Metastatic Pancreatic Carcinoma in the Ovary (tissue), 1 donor: ENCODE measurements around the genes TTC1, CCNJL and SLU7.

GRCh38 chr5:159162737-159163705 lies 46.3 kb downstream of the RNF145 start:
- PRO-cap = no peak

DNA sequence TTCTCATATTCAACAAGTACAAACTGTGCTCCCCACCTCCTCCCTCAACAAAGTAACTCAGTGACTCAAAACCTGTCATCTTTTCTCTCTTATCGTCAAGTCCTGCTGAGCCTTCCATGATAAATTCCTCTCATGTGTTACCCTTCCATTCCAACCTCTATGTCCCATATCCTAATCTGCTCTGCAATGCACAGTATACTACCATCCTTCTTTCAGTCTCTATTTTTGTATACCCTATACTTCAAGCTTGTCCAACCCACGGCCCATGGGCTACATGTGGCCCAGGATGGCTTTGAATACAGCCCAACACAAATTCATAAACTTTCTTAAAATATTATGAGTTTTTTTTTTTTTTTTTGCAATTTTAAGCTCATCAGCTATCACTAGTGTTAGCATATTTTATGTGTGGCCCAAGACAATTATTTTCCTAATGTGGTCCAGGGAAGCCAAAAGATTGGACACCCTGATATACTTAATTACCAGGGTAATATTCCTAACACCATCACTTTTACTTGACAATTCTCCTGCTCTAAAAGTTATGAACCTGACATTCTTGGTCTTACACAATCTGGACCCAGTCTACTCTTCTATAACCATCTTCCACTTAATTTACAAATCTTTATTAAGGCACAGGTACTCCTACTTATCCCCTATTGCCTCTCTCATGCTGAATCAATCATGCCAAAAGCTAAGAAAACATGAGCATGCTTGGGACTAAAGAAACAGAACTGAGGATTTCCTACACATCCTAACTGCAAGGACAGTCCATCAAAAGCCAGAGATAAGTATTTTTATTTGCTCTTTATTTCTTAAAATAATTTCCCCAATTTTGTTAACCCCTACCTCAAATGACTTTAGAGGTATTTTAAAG lies 13.2 kb downstream of the RNF145 start:
- PRO-cap = no peak

GRCh38 chr5:159773019-159773799 lies 143.1 kb upstream of the ADRA1B start:
- PRO-cap = bidirectional peak, plus-strand start at chr5:159773325, minus-strand start at chr5:159773322; unidirectional peak, minus-strand start at chr5:159773395

- PRO-cap = no peak
Observed at GRCh38 chr5:159819988-159820595, 96.2 kb upstream of the ADRA1B start.

DNA sequence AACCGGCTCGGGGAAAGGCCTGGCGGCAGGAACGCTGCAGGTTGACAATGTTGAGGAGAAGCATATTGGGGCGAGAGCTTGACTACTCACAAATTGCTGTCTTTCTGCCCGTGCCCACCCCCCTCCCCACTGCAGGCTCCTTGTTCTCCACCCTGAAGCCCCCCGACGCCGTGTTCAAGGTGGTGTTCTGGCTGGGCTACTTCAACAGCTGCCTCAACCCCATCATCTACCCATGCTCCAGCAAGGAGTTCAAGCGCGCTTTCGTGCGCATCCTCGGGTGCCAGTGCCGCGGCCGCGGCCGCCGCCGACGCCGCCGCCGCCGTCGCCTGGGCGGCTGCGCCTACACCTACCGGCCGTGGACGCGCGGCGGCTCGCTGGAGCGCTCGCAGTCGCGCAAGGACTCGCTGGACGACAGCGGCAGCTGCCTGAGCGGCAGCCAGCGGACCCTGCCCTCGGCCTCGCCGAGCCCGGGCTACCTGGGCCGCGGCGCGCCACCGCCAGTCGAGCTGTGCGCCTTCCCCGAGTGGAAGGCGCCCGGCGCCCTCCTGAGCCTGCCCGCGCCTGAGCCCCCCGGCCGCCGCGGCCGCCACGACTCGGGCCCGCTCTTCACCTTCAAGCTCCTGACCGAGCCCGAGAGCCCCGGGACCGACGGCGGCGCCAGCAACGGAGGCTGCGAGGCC lies 37.1 kb upstream of the TTC1 start:
- PRO-cap = no peak

GRCh38 chr5:160008636-160009855 lies at the start of gene TTC1:
TTC1 (plus strand) TSS chr5:160009139.
- PRO-cap = unidirectional peak, plus-strand start at chr5:160009155

DNA sequence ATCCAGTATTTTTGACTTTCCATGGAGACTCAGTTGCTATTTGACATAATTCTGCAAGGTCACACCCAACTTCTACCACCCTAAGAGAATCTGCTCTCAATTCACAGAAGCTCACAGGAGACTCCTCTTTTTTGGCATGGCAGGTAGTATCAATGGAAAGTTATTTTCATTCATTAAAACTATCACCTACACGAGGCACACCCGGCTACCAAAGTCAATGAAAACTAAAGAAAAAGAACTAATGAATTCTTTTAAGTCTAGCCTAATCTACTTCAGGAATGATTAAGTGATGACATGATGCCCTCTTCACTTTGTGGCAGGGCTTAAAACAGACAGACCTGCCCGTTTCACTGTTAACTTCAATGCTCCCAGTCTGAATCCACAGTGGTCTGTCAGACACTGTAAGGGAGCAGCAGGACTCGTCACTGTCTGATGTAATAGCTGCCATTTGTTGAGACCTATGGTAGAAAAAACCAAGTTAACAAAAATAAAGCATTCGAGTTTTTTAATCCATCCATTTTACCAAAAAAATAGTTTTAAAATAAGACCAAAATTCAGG lies 38.9 kb downstream of the PWWP2A start:
- PRO-cap = no peak

- PRO-cap = no peak
Observed at GRCh38 chr5:160159888-160160854, 40.9 kb upstream of the PWWP2A start.

DNA sequence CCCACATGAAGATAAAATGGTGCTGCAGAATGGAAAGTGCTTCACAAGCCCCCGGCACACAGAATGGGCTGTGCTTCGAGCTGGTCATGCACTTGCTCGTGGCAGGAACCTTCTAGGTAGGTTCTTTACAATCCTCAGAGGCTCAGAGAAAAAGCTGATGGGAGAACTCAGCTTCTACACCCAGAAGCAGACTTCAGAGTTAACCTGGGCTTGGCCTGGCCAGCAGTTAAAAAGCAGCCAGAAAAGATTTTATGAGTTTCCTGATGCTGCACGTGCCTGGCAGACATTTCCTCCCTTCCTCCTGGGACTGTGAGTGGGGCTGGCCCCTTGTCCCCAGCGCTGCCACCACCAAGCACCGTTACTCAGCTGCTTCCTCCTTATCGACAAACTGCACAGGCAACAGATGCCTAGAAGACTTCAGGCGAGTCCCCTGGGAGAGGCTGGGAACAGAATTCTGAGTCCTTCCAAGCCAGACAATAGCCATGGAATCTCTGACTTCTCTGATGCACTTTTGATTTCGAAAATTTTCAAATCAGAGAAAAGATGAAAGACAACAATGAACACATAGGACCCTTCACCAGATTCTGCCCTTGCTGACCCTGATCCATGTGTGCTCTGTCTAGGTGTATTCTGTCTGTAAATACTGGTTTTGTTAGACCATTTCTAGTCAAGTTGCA lies 33.4 kb downstream of the FABP6 start:
- PRO-cap = no peak

DNA sequence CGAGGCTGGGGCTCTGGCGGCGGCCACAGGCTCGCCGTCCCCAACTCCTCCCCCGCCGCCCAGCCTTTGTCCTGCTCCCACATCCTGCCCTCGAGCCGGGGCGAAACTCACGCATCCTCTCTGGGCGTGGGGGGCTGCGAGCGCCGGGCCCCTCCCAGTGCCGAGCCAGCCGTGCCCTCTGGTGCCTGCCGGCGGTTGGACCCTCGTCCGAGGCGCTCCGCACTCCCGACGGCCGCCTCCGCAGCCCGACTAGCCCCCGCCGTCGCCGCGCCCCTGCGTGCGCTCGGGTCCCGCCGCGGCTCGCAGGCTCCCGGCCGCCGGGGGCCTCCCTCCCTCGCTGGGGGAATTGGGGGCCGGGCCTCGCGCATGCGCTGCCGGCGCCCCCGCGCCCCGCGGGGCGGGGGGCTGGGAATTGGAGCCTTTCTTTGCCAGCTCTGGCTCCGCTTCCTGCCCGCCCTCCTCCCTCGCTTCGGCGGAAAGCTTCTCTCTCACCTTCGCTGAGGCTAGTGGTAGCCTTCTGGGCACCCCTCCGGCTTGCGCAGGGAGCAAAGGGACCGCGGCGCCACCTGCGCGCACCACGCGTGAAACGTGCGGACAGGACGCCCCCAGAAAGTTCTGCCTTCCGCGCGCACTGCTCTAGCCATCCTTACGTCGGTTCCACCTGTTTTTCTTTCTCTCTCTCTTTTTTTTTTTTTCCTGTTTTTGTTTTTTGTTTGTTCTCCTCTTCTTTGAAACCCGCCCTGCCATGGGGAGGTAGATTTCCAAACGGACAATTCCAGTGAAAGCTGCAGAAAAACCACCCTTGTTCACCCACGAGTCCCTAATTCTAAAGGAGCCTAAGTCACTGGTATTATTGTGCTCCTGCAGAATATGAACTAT lies at the start of gene CCNJL:
TSS of gene CCNJL (minus strand) at position 312 of the 879 bp plus-strand sequence.
- PRO-cap = bidirectional peak, plus-strand start at position 393 of the sequence, minus-strand start at position 302 of the sequence

DNA sequence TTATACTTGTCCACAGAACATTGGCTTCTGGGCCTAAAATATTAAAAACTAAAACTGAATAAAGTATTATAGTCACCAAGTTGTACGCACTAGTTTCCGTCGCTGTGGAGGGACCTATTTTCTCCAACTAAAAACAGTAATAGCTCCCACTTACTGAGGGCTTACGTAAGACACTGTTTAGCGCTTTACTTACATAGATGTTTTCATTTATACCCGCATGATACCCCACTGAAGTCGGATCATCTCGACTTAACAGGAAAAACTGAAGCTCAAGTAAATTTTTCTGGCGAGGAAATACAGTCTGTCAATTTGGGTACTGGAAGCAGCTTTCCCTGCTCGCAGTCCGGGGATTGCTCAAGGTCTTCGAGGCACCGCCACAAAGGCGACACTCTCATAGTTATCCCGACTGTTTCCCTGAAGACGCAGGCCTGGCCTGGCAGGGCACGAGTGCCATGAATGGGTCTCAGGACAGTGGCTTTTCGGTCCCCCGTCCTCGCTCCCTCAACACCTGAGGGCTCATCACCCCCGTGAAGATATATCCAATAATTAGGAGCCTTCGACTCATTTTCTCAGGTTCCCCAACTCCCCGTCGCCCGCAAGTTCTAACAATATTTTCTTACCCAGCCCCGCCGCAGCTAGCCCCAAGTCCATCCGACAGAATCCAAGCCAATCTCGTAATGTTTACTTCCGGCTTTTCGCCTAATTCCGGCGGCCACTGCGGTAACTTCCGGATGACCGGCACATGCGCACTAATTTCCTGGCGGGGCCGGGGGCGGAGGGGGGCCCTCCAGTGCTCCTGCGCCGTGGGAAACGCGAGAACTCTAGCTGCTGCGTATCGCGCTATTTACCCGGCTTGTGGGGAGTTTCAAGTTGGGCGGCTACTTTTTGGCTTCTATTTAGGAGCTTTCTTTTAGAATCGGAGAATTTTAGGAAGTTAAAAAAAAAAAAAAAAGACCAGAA lies at the start of gene SLU7:
TSS of gene SLU7 (minus strand) at position 679 of the 960 bp plus-strand sequence.
- PRO-cap = bidirectional peak, plus-strand start at position 861 of the sequence, minus-strand start at position 674 of the sequence

- PRO-cap = no peak
Observed at GRCh38 chr5:160485282-160485523, 63.5 kb downstream of the PTTG1 start.

GRCh38 chr5:160694862-160695437 lies 157.1 kb downstream of the ATP10B start:
- PRO-cap = no peak

- PRO-cap = no peak
Observed at GRCh38 chr5:160799146-160799608, 52.8 kb downstream of the ATP10B start.

GRCh38 chr5:161139171-161139463 lies 287.1 kb upstream of the ATP10B start:
- PRO-cap = no peak

DNA sequence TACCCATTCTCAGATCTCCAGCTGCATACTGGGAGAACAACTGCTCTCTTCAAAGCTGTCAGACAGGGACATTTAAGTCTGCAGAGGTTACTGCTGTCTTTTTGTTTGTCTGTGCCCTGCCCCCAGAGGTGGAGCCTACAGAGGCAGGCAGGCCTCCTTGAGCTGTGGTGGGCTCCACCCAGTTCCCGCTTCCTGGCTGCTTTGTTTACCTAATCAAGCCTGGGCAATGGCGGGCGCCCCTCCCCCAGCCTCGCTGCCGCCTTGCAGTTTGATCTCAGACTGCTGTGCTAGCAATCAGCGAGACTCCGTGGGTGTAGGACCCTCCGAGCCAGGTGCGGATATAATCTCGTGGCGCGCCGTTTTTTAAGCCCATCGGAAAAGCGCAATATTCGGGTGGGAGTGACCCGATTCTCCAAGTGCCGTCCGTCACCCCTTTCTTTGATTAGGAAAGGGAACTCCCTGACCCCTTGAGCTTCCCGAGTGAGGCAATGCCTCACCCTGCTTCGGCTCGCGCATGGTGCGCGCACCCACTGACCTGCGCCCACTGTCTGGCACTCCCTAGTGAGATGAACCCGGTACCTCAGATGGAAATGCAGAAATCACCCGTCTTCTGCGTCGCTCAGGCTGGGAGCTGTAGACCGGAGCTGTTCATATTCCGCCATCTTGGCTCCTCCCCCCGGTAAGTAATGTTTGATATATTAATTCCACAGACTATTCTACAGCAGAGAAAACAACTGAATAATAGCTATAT lies 31.1 kb upstream of the GABRG2 start:
- PRO-cap = unidirectional peak, minus-strand start at position 665 of the sequence

GRCh38 chr5:162384378-162384638 lies 316.7 kb downstream of the GABRG2 start:
- PRO-cap = no peak

- PRO-cap = unidirectional peak, plus-strand start at chr5:163741917
Observed at GRCh38 chr5:163741752-163742125, 236.3 kb downstream of the MAT2B start.

GRCh38 chr5:166073938-166074299 lies 904.9 kb upstream of the TENM2 start:
- PRO-cap = no peak

DNA sequence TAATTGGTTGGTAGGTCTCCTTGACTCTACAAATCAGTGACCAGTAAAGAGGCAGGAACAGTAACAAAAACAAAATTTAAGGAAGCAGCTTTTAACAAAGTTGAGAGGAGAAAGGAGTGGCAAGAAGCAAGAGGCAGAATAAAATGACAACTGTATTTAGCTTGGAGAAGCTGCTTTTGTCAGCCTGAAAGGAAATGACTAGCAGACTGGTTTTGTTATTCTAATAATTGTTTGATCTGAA lies 489.7 kb upstream of the TENM2 start:
- PRO-cap = no peak